IMR-90 (cell line): ENCODE measurements around a stretch of chr9.

DNA sequence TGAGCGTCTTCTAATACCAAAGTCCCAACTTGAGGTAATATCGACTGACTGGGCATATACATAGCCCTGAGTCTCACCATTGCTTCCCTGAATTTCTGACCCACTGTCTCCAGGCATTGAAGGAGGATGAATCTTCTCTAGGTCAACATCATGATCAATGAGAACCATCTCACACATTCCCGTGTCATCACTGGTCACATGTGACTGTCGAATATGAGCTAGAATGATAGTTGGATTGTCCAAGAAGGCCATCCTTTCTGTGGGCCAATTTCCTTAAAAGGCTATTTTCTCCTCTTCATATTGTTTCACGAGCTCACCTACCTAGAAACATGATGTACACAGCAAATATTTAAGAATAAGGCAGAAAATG, 34.7 kb downstream of the MAPKAP1 start:
- RRBS = no CpG with 5 or more reads among the region's 5 CpGs
CAGE:
- cytosol, long polyA plus RNA = no peak
- long polyA plus RNA = no peak
- nucleus, long polyA plus RNA = no peak

- RRBS = no CpG with 5 or more reads among the region's 12 CpGs
CAGE:
- cytosol, long polyA plus RNA = no peak
- long polyA plus RNA = no peak
- nucleus, long polyA plus RNA = no peak
These were observed 38.8 kb downstream of the PBX3 start for GRCh38 chr9:125785466-125786815.

GRCh38 chr9:125890525-125890948, 143.4 kb downstream of the PBX3 start:
- RRBS = no CpG with 5 or more reads among the region's 1 CpG
CAGE:
- cytosol, long polyA plus RNA = no peak
- long polyA plus RNA = no peak
- nucleus, long polyA plus RNA = no peak

- RRBS = no CpG with 5 or more reads among the region's 3 CpGs
CAGE:
- cytosol, long polyA plus RNA = no peak
- long polyA plus RNA = no peak
- nucleus, long polyA plus RNA = no peak
These were observed 730 bp upstream of the MVB12B start for GRCh38 chr9:126325946-126326251.

DNA sequence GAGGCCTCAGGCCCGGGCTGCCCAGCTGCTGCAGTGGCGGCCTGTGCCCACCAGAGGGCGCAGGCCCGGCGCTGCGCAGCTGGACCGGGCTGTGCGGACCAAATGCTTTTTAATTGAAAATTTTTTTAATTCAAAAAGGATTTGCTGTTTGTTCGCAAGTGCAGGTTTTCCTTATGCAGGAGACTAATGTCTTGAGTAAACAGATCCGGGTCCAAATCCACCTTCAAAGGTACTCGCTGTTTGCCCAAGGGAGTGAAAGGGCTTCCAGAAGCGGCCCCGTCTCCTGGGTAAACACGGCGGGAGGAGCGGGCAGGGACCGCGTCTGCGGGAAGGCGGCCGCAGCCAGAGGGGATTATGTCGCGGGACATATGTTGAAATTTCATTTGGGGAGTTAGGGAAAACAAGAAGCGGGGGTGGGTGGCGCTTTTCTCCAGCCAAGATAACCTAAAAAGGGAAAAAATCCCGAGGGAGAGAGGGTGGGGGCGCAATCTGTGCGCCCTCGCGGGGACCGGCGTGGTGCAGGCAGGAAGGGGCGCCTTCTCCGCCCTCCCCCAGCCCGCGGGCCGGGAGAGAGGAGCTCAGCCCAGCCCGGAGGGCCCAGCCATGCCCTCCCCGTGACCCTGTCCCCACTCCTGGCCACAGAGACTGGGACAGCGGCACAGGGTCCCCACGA, 114.3 kb upstream of the LMX1B start:
- RRBS = 3% methylated on average over 11 of the region's 41 CpGs
CAGE:
- cytosol, long polyA plus RNA = no peak
- long polyA plus RNA = no peak
- nucleus, long polyA plus RNA = no peak

DNA sequence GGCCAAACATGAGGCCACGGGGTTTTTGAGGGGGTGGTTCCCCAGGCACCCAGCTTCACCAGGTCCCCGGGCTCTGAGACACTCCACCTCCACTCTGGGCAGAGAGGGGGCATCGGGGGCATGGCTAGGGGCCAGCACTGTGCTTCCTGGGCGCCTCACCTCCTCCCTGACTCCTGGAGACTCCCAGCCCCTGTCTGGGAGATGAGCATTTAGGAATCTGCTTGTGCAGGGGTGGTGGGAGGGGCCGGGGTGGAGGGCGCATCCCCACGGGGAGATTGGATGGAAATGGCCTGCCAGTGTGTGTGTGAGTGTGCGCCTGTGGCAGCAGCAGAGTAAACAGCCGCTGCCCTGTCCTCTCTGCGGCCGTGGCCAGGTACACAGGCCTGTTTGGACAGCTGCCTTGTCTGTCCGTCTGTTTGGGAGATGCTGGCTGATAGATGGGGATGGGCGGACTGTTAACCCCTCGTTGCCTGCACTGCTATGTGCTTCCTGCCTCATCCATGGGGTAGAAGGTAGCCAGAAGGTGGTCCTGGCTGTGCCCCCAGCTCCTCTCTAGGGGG, 59.9 kb downstream of the LMX1B start:
- RRBS = no CpG with 5 or more reads among the region's 14 CpGs
CAGE:
- cytosol, long polyA plus RNA = no peak
- long polyA plus RNA = no peak
- nucleus, long polyA plus RNA = no peak

DNA sequence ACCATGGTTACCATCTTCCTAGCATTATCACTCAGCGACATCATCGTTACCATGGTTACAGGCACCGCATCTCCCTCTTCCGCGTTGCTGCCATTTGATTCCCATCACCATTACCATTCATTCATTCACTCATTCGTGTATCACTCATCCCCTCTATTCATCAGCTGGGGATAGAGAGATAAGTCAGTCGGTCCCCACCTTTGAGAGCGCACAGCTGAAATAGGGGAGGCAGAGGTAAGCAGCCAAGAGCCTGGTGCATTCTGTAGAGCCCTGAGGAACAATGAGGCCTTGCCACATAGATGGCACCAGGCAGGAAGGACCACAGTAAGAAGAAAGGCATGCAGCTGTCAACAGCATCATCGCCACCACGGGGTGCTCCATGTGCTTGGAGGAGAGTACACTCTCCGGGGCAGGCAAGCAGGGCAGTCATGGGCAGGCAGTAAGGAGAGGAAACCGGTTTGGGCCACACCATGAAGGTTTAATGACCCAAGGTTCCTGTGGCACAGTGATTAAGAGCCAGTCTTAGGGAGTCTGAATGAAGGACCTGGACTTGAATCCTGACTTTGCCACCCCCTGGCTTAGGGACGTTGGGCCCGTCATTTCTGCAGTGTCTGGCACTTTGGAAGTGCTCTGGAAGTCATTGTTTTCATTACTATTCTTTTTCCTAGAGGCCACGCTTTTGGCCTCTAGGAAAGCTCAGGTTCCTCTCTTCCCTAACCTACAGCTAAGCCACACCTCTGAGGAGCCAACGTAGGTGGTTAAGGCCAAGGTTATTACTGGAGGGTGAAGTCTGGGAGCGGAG, 80.7 kb upstream of the ZBTB43 start:
- RRBS = 43% methylated on average over 2 of the region's 17 CpGs
CAGE:
- cytosol, long polyA plus RNA = no peak
- long polyA plus RNA = no peak
- nucleus, long polyA plus RNA = no peak

DNA sequence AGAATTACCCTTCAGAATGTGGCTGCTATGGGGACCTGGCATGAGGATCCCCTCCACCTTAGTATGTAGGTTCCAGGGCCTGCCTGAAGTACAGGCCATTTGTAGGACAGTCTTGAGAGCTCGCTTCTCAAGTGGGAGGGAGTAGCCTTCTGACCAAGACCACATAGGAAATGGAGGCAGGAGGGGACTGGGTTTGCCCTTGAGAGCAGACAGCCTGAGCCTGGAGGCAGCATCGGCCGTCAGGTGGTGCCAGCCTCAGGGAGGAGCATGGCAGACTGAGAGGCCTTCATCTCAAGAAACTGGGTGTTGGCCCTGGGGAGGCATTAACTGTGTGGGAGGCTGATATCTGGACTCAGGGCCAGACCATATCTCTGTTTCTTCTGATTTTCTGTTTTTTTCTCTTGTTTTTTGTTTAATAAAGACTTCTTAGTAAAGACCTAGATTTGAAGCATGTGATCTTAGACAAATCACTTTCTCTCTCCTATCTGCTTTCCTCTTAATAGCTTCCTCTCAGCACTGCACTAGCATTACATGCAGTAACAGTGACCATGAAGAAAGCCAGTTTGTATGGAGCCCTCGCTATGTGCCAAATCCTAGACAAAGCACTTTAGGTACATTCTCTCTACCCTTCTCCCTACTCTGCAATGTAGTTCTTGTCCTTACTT, 31.8 kb downstream of the ANGPTL2 start:
- RRBS = no CpG with 5 or more reads among the region's 4 CpGs
CAGE:
- cytosol, long polyA plus RNA = no peak
- long polyA plus RNA = no peak
- nucleus, long polyA plus RNA = no peak

DNA sequence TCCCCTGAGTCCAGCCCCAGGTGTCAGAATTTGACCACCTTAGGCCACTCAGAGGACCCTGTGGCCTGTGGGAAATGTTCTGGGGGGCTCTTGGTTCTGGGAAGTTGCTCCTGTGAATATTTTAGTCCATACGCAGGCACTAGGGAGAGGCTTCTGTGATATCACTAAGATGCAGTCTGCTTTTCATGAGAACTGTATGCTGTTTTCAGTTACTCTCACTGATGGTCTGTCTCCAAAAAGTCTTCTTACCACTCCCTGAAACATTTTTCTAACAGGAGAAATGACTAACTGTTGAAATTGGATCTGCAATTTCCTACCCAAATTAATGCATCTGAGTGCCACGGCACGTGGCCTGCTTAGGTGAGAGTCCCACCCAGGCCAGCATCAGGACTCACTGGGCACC, 23.3 kb downstream of the ANGPTL2 start:
- RRBS = no CpG with 5 or more reads among the region's 3 CpGs
CAGE:
- cytosol, long polyA plus RNA = no peak
- long polyA plus RNA = no peak
- nucleus, long polyA plus RNA = no peak

- RRBS = no CpG with 5 or more reads among the region's 11 CpGs
CAGE:
- cytosol, long polyA plus RNA = no peak
- long polyA plus RNA = no peak
- nucleus, long polyA plus RNA = no peak
These were observed 6.1 kb upstream of the ANGPTL2 start for GRCh38 chr9:127128223-127129265.

DNA sequence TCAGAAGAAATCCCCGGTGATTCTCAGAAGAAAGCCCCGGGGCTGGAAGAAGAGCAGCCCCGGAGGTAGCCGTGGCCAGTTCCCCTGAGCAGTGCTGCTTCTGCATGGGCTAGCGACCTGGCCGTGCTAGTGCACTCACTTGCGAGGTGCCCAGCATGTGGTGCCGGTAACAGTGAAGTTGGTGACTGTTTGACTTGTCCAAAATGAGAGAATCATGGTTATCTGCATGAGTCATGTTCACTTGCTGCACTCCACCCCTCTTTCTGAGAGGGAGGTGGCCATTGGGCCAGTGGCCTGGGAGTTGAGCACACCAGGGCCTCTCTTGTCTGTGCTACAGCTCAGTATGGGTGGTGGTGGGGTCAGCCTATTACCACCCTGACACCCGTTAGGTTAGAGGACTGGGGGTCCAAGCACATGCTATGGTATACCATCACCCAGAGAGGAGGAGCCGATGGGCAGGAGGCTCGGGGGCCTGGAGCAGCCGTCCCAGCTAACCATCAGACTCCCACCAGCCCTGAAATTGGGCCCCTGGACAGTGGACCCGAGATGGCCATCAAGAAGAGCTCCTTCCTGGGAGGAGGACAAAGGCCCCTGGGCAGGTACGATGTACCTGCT, 55.3 kb upstream of the GARNL3 start:
- RRBS = 91% methylated on average over 4 of the region's 14 CpGs
CAGE:
- cytosol, long polyA plus RNA = no peak
- long polyA plus RNA = no peak
- nucleus, long polyA plus RNA = no peak

DNA sequence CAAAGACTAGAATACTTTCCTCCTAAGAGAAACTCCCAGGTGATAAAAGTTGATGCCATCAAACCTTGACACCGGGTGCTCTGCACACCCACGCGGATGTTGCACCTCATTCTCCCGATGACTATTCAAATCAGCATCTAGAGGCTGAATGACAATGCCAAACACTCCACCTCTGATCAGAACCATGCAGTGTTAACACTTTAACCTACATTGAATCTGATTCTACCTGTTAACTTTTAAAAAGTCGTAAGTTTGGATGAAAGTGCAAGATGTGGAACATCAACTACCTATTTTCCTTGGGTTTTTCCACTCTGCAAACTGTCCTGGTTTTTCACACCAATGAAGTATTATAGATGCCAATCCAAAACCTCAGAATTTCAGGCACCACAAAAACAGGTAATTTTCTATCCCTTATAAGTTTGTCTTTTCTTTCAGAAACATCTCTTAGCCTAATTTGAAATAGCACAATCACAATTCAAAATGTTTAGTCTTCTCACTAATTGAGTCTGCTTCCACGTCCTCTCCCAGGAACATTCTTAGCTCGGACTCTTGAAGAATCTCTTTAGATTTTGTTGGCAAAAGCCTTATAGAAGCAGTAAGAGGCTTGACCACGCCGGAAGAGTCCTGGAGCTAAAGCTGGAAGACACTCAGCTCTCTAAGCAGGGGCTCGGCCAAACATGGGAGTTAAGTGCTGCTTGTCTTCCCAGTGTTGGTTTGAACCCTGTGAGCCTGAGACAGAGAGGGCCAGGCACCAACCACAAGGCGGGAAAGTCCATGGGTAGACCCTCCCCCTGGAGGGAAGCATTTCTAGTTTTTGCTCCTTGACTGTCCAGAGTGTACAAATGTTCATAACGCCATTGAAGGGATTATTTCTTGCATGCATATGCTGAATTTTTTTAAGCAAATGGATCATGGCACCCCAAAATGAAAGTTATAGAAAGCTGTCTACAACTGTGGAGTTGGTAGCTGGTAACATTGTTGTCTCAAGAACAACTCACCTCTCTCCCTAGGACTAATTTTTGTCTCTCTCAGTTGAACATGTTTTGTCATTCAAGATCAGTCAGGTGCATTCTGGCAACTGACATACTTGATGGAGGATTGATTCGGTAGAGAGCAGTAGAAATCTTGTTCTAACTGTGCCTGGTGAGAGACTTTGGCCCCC, 43.7 kb upstream of the GARNL3 start:
- RRBS = no CpG with 5 or more reads among the region's 13 CpGs
CAGE:
- cytosol, long polyA plus RNA = no peak
- long polyA plus RNA = no peak
- nucleus, long polyA plus RNA = no peak

GRCh38 chr9:127353759-127354428, 43.1 kb upstream of the SLC2A8 start:
- RRBS = no CpG with 5 or more reads among the region's 9 CpGs
CAGE:
- cytosol, long polyA plus RNA = no peak
- long polyA plus RNA = no peak
- nucleus, long polyA plus RNA = no peak

DNA sequence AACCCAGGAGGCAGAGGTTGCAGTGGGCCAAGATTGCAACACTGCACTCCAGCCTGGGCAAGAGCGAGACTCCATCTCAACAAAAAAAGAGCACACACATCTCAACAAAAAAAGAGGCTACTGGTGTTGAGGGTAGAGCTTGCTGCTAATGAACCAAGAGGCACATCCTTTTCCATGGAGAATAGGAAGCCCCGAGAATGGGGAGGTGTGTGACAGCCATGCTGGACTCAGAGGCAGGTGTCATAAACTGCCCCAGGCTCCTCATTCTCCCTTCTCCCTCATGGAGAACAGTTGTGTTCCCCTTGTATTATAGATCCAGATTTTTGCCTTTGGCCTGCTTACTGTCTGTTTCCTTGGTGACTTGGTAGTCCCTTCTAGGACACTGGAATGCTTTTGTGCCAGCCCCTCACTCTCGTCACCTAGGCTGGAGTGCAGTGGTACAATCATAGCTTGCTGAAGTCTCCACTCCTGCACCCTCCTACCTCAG, 5.2 kb downstream of the RPL12 start:
- RRBS = no CpG with 5 or more reads among the region's 3 CpGs
CAGE:
- cytosol, long polyA plus RNA = no peak
- long polyA plus RNA = no peak
- nucleus, long polyA plus RNA = no peak

DNA sequence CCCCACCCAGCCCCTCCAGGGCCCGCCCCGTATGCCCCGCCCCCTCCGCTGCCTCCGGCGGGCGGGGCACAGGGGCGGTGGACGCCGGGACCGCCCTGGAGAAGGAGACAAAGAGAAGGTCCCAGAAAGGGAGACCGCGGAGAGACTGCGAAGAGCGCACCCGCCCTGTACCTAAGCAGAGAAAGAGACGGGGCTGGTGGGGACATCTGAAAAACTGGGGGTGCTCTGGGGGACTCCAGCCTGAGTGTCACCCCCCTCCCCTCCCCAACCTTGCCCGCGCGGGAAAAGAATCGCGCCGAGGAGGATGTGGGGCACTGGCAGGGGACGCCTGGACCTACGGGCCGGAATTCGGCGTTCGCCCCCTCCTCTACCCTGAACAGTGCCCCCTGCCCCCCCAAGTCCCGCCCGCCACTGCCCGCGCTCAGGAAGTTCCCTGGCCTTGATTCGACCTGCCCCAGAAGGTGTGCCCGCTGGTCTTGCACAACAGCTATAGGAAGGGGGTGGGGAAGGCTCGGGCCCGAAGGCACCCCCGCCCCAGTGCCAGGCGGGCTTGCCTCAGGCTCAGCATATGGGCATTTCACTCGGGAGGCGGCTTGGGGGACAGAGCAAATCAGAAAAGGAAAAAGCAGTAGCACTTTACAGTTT, 485 bp upstream of the NIBAN2 start:
- RRBS = no CpG with 5 or more reads among the region's 41 CpGs
CAGE:
- cytosol, long polyA plus RNA = no peak
- long polyA plus RNA = no peak
- nucleus, long polyA plus RNA = no peak

DNA sequence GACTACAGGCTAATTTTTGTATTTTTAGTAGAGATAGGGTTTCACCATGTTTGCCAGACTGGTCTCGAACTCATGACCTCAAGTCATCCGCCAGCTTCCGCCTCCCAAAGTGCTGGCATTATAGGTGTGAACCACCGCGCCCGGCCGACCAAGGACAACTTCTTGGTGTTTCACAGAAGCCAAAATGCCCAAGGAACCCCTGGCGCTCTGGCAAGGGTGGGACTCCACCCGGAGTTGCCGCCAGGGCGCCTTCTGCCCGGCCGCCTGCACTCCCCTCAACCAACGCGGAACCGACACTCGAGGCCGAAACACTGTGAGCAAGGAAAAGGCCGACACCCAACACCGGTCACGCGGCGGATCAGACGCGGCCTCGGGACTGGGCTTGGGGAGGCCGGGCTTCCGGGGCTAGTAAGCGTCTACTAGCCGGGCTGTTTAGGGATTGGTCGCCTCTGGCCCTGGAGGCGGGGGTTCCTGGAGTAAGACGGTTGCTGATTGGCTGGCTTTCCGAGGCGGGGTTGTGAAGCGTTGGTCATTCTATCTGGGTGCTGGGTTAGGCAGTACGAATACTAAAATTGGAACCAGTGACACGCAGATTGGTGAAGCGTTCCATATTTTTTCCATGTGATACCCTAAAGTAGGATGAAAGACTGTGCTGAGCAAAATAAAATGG, 7.6 kb upstream of the CFAP157 start:
- RRBS = 17% methylated on average over 18 of the region's 39 CpGs
CAGE:
- cytosol, long polyA plus RNA = no peak
- long polyA plus RNA = no peak
- nucleus, long polyA plus RNA = no peak

DNA sequence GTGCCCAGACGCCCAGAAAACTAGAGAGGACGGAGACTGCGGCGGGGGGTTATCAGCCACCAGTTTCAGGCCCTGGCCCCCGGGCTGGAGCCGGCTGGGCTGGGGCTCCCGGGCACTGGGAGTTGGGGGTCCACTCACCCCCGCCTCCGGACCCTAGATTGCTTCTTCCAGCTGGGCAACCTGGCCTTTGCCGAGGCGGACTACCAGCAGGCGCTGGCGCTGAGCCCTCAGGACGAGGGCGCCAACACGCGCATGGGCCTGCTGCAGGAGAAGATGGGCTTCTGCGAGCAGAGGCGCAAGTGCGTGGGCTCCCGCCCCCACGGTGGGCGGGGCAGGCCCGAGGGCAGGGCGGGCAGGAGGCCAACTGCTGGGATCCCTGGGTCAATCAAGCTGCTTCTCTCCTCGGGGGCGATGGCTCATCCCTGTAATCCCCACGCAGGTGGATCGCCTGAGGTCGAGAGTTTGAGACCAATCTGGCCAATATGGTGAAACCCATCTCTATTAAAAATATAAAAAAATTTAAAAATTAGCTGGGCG, 8.8 kb downstream of the TTC16 start:
- RRBS = 22% methylated on average over 2 of the region's 31 CpGs
CAGE:
- cytosol, long polyA plus RNA = no peak
- long polyA plus RNA = no peak
- nucleus, long polyA plus RNA = no peak

DNA sequence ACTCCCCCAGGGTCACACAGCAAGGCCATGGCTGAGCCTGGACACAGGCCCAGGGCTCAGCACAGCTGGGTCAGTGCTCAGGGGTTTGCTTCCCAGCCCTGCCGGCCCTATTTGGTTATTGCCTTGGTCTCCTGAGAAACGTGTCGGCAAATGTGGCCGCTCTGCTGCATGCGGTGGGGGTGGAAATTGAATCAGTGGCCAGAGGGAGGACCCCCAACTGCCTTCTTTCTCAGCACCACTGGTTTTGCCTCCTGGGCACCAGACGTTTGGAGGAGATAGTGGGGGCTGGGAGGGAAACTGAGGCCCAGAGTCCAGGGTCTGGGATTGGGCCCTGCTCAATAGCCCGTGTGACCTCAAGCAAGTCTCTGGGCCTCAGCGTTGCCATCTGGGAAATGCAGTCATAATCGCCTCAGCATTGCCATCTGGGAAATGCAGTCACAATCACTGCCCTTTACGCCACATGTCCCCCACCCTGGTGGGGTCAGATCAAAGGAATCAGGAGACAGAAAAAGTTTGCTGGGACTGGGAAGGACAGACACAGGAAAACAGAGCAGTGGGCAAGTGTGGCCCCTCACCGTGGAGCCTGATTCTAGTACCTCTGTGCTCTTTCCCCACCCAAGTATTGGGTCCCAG, 1.6 kb downstream of the SH2D3C start:
- RRBS = no CpG with 5 or more reads among the region's 11 CpGs
CAGE:
- cytosol, long polyA plus RNA = no peak
- long polyA plus RNA = no peak
- nucleus, long polyA plus RNA = no peak

- RRBS = 99% methylated on average over 5 of the region's 23 CpGs
CAGE:
- cytosol, long polyA plus RNA = no peak
- long polyA plus RNA = no peak
- nucleus, long polyA plus RNA = no peak
These were observed 4.4 kb downstream of the FPGS start for GRCh38 chr9:127806894-127807710.

- RRBS = no CpG with 5 or more reads among the region's 13 CpGs
CAGE:
- cytosol, long polyA plus RNA = no peak
- long polyA plus RNA = no peak
- nucleus, long polyA plus RNA = no peak
These were observed 5.8 kb downstream of the FPGS start for GRCh38 chr9:127808480-127808808.